ENCODE measurements around the gene MPIG6B.

GRCh38 chr6:31353438-31353719 lies 3.6 kb downstream of the HLA-B start:
- RRBS, 2 experiments: no CpG with 5 or more reads among the region's 3 CpGs

- RRBS, 2 experiments: no CpG with 5 or more reads among the region's 25 CpGs
Measured at GRCh38 chr6:31400513-31400955, 2.9 kb upstream of the MICA start.

GRCh38 chr6:31402021-31402346 lies 1.4 kb upstream of the MICA start:
- RRBS, 2 experiments: no CpG with 5 or more reads among the region's 2 CpGs

- RRBS, 2 experiments: no CpG with 5 or more reads among the region's 2 CpGs
Measured at GRCh38 chr6:31421473-31421902, 18.1 kb downstream of the MICA start.

DNA sequence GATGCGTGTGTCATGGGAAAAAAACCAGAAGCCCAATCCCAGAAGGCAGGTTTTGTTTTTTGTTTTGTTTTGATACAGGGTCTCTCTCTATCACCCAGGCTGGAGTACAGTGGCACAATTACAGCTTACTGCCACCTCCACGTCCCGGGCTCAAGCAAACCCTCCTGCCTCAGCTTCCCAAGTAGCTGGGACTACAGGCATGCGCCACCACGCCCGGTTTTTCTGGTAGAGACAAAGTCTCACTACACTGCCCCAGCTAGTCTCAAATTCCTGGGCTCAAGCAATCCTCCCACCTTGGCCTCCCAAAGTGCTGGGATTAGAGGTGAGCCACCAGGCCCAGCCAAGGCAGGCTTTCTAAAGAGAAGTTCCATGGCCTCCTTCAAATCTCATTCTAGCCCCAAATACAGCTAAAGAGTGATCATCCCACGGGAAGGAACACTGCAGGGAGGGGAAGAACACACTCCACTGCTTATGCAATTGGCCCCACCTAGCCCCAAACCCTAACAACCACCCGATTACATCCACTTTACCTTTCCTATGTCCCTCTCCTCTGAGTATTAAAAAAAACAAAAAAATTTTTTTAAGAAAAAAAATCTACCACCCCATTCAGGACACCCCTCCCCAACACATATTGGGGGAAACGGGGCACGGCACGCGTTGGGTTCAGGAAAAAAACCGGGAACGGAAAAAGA lies 5.3 kb downstream of the MCCD1 start:
- RRBS, 2 experiments: no CpG with 5 or more reads among the region's 14 CpGs

- RRBS, 2 experiments: no CpG with 5 or more reads among the region's 13 CpGs
Measured at GRCh38 chr6:31534648-31534924, 5.8 kb downstream of the MCCD1 start.

GRCh38 chr6:31534925-31535578 lies 6.3 kb downstream of the MCCD1 start:
- RRBS, 2 experiments: no CpG with 5 or more reads among the region's 21 CpGs

- RRBS, 2 experiments: no CpG with 5 or more reads among the region's 8 CpGs
Measured at GRCh38 chr6:31559631-31560297, 12.3 kb upstream of the LTA start.

DNA sequence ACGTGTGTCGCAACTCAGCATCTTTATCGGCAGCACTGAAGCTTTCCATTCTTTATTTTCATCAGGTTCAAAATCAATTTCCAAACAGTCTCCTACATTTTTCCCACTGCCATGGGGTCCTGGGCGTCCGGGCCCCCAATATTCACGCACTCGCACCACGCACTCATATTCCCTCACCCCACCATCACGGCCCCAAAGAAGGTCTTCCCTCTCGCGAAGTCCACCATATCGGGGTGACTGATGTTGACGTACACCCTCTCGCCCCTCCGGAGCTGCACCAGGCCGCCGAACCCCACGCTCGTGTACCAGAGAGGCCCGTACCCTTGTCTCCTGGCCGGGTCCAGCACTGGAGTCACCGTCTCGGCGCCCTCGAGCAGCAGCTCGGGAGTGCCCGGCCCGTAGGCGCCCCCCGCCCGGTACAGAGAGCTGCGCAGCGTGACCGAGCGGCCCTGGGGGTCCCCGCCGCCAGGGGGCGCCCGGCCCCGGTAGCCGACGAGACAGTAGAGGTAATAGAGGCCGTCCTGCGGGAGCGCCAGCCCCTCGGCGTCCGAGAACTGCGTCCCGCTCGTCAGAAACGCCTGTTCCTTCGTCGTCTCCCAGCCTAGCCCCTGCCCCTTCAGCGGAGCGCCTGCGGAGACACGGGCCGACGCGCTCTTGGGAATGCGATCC lies 1.6 kb downstream of the LTB start:
- RRBS, 2 experiments: 9% methylated on average over 22 of the region's 62 CpGs

- RRBS, 2 experiments: 8% methylated on average over 1 of the region's 30 CpGs; no CpG with 5 or more reads in 1 of the 2 experiments
Measured at GRCh38 chr6:31581205-31581850, 896 bp downstream of the LTB start.

DNA sequence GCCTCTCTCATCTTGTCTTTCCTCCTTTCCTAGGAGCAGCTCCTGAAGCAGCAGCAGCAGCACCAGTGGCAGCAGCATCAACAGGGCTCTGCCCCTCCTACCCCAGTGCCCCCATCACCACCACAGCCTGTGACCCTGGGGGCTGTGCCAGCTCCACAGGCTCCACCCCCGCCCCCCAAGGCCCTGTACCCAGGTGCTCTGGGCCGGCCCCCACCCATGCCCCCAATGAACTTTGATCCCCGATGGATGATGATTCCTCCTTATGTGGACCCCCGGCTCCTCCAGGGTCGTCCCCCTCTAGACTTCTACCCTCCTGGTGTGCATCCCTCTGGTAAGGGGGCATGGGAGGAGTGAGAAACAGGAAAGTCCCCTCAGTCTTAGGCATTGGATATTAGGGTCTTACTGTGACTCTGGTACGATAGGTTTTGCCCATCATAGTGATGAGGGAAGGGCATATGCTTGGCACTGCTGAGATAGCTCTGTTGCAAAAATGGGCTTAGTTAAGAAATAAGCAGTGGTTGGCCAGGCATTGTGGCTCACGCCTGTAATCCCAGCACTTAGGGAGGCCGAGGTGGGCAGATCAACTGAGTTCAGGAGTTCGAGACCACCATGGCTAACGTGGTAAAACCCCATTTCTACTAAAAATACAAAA lies 9.1 kb downstream of the PRRC2A start:
- RRBS, 2 experiments: 50 to 92% methylated on average over 1 to 2 of the region's 10 CpGs

DNA sequence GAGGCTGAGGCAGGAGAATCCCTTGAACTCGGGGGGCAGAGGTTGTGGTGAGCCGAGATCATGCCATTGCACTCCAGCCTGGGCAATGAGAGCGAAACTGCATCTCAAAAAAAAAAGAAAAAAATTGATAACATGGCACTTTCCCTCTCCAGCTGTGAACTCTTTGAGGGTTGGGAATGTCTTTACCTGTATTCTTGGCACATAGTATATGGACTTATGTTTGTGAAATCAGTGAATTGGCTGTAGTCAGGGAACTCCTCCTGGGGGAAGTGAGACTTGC lies 957 bp upstream of the C6orf47 start:
- RRBS, 2 experiments: no CpG with 5 or more reads among the region's 3 CpGs

DNA sequence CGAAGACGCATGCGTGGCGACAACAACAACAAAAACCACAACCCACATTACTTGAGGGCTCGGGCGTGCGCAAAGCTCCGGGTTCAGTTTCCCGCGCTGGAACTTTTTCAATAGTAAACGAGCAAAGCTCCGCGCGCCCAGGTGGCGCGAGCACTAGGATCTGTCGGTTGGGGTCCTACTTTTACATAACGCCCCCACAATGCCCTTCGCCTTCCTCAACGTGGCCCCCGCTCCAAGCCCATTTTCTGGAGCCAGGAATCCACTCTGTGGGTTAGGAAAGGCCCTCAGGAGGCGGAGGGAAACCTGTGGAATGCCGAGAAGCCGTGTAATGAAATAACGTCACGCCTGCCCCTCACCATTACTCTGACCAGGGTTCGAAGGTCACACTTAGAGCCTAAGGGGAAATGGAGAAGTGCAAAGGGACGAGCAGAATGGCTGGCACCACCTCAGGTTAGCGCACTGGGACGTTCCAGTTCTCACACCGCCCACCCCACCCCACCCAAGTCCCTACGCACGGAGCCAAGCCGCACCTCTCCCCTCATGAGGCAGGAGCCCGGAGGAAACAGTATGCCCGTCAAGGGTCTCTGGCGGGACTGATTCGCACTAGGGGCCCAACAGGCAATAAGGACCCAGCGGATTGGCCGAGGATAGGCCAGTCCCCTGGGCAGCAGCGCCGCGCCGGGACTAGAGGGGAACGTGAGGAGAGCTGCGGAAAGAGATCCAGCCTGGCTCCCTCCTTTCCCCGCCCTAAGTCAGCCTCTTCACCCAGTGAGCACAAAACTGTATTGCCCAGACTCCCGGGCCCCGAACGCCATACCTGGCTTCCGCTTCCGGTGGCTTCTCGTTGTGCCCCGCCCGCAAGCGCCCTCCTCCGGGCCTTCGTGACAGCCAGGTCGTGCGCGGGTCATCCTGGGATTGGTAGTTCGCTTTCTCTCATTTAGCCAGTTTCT lies 522 bp upstream of the GPANK1 start:
- RRBS, 2 experiments: under 1 to 1% methylated on average over 15 to 18 of the region's 62 CpGs

DNA sequence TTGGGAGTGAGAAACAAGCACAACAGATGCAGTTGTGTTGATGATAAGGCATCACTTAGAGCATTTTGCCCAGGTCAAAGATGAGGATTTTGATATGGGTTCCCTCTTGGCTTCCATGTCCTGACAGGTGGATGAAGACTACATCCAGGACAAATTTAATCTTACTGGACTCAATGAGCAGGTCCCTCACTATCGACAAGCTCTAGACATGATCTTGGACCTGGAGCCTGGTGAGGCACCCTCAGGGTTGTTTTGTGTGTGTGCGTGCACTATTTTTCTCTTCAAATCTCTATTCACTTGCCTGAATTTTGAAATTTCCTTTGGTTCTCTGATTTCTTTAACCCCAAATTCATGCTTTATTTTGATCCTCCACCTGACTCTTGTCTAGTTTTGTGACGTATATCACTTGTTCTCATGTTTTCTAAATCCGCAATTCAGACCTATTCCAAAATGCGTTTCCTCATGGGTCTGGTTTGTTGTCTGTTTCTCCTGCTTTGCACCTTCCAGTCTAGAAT lies 1.9 kb downstream of the CSNK2B start:
- RRBS, 2 experiments: no CpG with 5 or more reads among the region's 5 CpGs

DNA sequence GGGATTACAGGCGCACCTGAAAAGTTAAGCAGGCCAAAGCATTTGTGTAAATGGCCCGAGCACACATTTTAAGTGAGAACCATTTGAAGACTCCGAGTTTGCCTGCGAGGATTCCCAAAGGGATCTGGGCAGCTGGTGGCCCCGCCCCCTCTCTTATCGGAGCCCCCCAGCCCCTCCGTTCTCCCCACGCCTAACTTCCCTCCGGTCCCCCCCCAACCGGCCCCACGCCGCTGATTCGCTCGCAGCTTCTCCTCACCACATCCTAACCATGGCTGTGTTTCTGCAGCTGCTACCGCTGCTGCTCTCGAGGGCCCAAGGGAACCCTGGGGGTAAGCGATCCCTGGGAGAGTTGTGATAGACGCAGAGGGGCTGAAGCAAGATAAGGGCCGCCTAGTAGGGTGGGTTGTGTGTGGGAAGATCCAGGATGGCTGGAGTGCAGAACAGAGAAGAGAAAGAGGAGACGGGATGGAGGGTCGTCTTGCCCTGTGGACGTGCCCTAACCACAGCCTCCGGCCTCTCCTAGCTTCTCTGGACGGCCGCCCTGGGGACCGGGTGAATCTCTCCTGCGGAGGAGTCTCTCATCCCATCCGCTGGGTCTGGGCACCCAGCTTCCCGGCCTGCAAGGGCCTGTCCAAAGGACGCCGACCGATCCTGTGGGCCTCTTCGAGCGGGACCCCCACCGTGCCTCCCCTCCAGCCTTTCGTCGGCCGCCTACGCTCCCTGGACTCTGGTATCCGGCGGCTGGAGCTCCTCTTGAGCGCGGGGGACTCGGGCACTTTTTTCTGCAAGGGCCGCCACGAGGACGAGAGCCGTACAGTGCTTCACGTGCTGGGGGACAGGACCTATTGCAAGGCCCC lies at the start of gene MPIG6B:
Gene MPIG6B, plus strand, starts transcription at position 258 of the 857 bp plus-strand sequence.
- RRBS, 2 experiments: 77 to 82% methylated on average over 9 of the region's 49 CpGs

GRCh38 chr6:31728089-31728972 lies 768 bp downstream of the DDAH2 start:
- RRBS, 2 experiments: 96% methylated on average over 17 of the region's 61 CpGs

- RRBS, 2 experiments: no CpG with 5 or more reads among the region's 8 CpGs
Measured at GRCh38 chr6:31760959-31761474, 1.4 kb upstream of the SAPCD1 start.

GRCh38 chr6:31775656-31776006 lies 1.5 kb downstream of the VWA7 start:
- RRBS, 2 experiments: no CpG with 5 or more reads among the region's 14 CpGs

DNA sequence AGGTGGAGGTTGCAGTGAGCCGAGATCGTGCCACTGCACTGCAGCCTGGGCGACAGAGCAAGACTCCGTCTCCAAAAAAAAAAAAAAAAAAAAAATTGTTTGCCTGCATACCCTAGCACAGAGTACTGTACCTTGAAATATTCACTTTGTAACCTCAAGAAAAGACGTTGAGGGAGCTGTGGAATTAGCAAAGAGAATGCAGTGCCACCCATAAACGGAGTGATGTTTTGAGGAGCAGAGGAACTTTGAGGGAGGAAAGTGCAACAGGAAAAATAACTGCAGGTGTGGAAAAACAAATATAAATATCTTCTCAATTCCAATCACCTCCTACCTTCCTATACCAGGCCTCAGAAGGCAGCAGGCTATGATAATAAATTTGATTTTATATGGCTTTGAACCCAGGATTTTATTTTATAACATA lies 5.2 kb downstream of the HSPA1A start:
- RRBS, 2 experiments: no CpG with 5 or more reads among the region's 6 CpGs

DNA sequence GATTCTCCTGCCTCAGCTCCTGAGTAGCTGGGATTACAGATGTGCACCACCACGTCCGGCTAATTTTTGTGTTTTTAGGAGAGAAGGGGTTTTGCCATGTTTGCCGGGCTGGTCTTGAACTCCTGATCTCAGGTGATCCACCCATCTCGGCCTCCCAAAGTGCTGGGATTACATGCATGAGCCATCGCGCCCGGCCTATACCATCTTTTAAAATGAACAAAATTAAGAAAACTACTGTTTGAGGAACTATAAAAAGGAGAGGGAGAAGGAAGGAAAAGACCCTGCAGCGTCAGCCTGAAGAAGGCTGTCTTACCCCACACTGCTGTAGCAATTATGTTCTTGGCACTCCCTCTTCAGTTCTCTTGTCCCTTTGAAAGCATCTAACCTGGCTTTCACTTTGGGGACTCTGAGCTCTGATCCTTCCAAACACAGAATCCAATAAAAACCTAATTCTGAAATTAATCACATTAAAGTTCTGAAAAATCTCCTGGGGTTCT lies 3.8 kb upstream of the HSPA1B start:
- RRBS, 2 experiments: no CpG with 5 or more reads among the region's 8 CpGs

Measured in LNCaP clone FGC (cell line).